Hair follicle dermal papilla cell (primary cell): Measurements from ENCODE around the genes APEX1 and RNASE3.

GRCh38 chr14:20341959-20342416, 1.4 kb upstream of the PARP2 start:
- CAGE, long polyA plus RNA = no peak

GRCh38 chr14:20417276-20418222, 4.2 kb upstream of the TEP1 start:
- CAGE, long polyA plus RNA = no peak

DNA sequence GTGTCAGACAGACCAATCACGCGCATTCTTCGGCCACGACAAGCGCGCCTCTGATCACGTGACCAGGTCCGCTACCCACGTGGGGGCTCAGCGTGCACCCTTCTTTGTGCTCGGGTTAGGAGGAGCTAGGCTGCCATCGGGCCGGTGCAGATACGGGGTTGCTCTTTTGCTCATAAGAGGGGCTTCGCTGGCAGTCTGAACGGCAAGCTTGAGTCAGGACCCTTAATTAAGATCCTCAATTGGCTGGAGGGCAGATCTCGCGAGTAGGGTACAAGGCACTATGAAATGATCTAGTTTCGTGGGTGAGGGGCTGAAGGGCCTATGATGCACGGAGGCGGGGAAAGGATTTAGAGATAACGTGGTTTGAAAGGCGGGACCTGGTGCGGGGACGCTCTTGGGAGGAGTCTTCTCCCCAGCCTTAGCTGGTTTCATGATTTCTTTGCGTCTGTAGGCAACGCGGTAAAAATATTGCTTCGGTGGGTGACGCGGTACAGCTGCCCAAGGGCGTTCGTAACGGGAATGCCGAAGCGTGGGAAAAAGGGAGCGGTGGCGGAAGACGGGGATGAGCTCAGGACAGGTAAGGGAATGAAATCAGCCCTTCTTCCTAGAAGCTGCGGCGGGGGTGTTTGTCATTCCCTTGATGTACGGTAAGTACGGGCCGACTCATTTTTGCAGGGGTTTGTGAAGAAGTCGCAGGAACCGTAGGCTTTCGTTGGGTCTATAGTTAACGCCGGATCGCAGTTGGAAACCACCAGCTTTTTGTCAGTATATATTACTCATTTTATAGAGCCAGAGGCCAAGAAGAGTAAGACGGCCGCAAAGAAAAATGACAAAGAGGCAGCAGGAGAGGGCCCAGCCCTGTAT, at the start of gene APEX1:
TSS of gene APEX1 (plus strand) at position 100 of the 864 bp plus-strand sequence.
- CAGE, long polyA plus RNA = no peak

- CAGE, long polyA plus RNA = no peak
Measured at GRCh38 chr14:20474211-20475402, 5.4 kb downstream of the PNP start.

DNA sequence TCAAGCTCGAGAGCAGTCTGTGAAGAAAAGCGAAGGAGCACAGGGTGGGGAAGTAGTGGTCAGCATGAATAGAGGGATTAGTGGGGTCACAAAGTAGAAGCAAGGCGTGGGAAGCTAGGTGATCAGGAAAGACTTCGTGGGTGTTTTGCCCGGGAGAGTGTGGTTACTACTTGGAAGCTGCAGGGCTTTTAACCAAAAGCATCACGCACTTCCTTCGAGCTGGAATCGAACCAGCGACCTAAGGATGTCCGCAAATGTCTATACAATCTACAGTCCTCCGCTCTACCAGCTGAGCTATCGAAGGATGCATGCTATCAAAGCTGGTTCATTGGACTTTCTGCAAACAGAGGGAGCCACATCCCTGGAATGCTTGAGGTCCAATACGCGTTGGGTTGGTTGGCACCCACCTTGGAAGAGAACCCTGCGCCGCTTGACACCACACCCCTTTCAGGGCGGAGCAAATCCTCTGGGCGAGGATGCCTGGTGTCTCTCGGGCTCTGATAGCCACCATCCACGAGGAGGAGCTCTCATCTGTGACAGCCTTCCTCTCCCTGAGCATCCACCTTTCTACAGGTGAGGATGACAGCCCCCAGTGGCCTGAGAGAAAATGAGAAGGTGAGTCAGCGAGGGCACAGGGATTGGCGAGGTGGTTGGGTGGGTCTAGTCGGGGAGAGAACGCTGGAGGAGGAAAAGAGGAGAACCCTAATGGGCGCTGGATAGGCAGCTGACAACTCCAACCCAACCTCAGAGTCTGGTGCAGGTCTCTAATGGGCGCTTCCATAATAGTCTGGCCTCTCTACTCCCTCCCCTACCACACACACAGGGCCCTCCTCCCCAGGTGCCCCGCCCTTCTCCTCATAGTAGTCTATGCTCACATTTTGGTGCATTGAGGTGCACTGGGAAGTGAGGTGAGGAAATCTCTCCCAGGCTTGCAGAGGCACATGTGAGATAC, 16.0 kb upstream of the OR6S1 start:
- CAGE, long polyA plus RNA = no peak

DNA sequence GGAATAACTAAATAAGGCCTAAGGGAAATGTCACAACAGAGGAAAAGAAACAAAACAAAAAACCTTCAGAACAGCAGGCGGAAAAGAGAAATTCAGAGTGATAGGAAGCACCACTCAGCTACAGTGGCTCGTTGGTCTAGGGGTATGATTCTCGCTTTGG, 589 bp upstream of the RNASE4 start:
- CAGE, long polyA plus RNA = no peak

DNA sequence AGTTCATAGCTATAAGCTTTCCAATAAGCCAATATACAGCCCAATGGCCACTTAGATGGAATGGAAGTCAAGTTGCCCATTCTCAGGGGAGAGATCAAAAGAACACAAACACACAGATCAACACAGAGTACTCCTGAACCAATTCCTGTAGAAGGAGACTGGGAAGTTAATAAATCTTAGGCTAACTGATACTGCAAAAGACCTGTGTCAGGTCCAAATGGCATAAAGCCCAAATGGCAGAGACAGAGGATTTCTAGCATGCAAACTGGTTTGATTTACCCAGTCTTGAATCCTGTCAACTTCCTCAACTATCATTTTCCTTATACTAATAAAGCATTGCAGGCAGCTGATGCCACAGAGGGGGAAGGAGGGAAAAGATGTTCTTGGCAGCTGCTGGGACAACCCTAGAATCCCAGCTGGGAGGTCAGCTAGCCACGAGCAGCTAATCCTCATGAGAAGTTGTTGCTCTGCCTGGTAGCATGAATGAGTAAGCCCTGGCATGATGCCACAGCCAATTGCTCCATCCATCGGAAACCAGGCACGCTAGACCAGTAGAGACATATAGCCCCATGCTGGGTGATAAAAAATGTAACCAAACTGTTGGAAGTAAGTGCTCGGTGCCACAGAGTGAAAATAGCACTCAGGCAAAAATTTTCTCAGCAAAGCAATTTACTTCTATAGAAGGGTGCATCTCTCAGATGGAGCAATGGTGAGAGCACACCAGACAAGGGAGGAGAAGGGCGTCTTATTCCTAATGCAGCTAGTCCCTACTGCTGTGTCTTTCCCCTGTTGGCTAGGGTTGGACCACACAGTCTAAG, 26.2 kb downstream of the ANG start:
- CAGE, long polyA plus RNA = no peak

GRCh38 chr14:20730959-20731304, 14.8 kb upstream of the EDDM3A start:
- CAGE, long polyA plus RNA = no peak

DNA sequence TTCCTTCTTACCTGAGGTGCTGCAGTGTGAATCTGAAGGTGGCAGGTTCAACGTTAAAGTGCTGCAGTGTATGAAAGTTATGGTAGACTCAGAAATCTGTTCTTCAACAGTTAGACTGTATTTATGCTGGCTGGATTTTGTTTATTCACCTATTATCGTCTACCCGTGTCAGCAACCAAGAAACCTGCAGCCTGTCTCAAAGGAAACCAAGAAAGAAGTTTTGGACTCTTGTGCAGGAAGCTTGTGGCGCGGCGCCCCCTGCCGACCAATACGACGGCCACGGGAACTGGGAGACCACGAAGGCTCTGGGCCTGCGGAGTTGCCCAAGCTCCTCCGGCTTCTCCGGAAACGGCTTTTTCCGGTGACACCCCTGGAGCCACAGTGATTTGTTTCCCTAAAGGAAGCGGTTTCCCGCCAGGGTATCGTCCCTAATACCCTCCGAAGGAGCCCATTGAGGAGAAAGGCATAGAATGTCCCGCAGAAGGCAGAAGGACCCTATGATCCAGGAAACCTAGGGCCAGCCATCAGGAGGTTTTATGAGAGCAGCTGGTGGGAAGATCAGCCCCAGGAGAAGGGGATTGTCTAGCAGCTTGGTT, 17.5 kb upstream of the RNASE3 start:
- CAGE, long polyA plus RNA = no peak

- CAGE, long polyA plus RNA = no peak
Measured at GRCh38 chr14:20891316-20891641, at the start of gene RNASE3. TSS of gene RNASE3 (plus strand) at chr14:20891385.

DNA sequence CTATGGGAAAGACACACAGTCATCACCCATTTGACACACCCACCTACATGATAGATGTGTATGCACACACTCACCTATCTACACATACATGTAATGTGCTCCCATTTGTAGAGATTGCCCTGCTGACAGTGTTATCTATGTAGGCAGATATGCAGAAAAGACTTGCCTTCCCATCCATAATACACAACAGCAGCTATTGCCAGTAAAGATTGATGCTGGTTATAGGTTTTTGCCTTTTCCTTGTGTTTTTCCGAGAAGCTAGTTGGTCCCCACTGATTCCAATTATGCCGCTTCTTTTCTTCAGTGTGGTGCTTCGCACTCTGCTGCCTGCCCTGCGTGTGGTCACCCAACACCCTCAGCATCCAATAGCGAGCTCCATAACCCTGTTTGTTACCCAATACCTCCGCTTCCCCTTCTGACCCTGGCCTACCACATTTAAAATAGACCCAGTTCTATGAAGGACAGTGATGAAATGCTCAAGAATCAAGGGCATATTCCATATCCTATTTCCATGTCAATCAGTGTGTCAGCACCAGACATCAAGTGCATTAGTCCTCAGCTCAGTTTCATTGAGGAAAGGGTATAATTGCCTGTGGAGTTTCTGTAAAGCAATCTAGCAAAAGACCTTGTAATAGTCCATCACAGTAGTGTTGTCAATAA, 9.7 kb downstream of the NDRG2 start:
- CAGE, long polyA plus RNA = no peak

GRCh38 chr14:21043373-21043913, 1.3 kb downstream of the RNASE7 start:
- CAGE, long polyA plus RNA = no peak

GRCh38 chr14:21054347-21054861, 3.2 kb upstream of the RNASE8 start:
- CAGE, long polyA plus RNA = no peak

- CAGE, long polyA plus RNA = no peak
Measured at GRCh38 chr14:21096723-21097862, 1.4 kb downstream of the ZNF219 start.

DNA sequence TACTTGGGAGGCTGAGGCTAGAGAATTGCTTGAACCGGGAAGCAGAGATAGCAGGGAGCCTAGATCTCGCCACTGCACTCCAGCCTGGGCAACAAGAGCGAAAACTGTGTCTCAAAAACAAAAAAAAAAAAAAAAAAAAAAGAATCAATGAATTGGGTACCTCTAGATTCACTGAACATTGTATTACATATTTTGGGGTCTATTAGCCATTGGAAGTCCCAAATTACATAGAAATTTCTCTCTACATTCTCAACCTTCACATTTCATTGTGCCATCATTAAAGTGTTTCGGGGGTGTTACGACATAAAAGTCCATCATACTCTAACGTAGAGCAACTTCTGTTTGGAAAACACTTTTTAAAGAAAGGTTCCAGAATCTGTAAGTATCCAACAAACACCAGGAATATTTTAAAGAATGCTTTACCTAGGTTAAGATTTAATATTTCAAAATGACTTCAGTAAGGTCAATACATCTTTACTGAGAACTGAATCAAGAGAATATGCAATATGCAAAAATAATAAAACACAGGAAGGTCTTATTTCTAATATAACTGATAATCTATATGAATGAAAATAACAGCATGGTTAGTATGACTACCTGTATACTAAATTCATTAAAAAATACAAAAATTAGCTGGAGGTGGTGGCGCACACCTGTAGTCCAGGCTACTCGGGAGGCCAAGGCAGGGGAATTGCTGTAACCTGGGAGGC, 19.6 kb downstream of the HNRNPC start:
- CAGE, long polyA plus RNA = no peak

- CAGE, long polyA plus RNA = no peak
Measured at GRCh38 chr14:21254820-21255322, 14.4 kb downstream of the HNRNPC start.

GRCh38 chr14:21320882-21321310, 41.0 kb downstream of the RPGRIP1 start:
- CAGE, long polyA plus RNA = no peak

DNA sequence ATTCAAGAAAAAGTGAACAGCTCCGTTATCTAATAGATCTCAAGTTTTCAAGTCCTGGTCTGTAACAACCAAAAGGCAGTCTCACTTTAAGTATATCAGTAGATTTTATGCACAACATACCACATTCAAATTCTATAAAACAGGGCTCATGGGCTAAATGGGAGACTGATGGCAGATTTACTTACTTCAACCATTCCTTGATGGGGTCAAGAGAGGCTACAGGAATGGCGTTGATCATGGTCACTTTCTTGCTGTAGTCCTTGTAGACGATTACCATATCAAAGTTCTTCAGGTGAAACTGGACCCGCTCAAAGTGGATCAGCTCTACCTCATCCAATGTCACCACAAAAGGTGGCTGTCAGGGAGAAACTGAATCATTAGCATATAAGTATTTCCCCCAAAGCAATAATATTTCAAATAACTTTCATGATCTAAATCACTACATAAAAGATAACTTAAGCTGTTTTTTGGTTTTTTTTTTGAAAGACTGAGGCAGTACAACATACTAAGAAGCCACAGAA, 26.7 kb downstream of the SUPT16H start:
- CAGE, long polyA plus RNA = no peak

DNA sequence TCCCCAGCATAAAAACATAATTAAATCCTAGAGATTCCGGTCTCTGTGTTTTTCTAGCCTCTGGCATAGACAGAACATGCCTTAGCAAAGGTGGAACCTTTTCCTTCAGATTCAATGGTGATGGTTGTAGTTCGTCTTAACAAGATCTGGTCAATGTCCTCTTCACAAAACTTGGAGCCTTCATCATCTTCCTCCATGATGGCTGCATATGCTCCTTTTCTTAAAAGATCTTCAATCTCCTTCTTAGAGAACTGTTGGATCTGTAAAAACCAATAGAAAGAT, 18.0 kb upstream of the SUPT16H start:
- CAGE, long polyA plus RNA = no peak

GRCh38 chr14:21402667-21403269, 18.9 kb upstream of the SUPT16H start:
- CAGE, long polyA plus RNA = no peak